Mucosa of descending colon (tissue), 1 donor: ENCODE measurements around a stretch of chr7.

DNA sequence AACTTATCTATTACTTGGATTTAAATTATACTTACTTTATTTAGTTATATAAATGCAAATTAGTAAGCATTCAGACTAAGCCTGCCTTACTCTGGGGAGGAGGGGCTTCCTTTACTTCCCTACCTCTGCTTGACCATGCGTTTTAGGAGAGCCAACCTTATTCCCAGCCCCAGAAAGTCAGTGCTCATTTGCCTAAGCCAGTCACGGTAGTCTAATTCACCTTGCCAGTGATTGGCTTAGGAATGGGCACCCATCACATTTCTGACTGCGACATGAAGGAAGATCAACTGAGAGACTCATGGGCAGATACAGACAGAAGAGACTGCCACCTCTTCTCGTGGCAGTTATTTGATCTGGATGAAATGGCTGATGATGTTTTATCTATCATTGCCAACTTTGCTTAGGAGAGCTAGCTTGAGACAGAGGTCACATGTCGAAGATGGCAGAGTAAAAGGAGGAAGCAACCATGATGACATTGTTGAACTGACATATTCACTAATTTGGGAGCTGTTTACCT, 29.4 kb downstream of the RPA3 start:
- PRO-cap: no peak

GRCh38 chr7:7705731-7706360, 12.6 kb downstream of the RPA3 start:
- PRO-cap: no peak

DNA sequence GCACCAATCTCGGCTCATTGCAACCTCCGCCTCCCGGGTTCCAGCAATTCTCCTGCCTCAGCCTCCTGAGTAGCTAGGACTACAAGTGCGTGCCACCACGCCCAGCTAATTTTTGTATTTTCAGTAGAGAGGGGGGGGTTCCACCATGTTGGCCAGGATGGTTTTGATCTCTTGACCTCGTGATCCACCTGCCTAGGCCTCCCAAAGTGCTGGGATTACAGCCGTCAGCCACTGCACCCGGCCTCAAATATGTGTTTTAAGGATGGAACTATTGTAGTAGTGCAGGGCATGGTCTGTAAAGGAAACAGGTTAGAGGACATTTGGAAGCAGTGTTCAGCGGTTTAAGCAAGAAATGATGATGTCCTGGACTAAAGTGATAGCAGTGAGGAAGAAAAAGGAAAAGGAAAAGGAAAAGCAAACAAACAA, 12.7 kb upstream of the RPA3 start:
- PRO-cap: no peak

- PRO-cap: no peak
Observed at GRCh38 chr7:7857076-7857580, 111.5 kb upstream of the GLCCI1 start.

DNA sequence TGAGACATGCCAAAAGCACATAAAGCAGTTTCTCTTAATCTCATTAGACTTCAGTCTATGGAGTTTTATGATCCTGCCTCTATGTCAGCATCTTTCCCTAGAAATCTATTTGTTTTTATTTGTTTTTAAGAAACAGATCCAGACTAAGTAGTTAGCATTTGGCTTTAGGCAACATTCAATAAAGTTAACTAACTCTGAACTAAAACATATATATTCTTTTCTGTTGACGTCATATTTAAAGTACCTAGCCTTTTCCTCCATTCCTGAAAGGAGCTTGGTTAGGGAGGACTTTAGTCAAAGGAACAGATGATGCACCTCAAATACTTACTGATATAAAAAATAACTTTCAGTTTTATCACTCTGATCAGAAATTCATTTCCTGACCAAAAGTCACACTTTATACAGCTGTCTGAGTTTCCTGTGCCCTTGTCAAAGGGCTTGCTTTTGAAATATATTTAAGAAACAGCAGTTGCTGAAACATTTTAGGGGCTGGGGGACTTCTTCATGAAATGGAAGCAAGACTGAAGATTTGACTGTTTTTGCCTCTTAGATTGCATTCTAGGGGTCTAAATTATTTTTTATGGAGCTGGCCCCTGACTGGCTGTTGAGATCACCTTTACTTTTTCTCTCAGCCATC, 46.5 kb downstream of the GLCCI1 start:
- PRO-cap: no peak

DNA sequence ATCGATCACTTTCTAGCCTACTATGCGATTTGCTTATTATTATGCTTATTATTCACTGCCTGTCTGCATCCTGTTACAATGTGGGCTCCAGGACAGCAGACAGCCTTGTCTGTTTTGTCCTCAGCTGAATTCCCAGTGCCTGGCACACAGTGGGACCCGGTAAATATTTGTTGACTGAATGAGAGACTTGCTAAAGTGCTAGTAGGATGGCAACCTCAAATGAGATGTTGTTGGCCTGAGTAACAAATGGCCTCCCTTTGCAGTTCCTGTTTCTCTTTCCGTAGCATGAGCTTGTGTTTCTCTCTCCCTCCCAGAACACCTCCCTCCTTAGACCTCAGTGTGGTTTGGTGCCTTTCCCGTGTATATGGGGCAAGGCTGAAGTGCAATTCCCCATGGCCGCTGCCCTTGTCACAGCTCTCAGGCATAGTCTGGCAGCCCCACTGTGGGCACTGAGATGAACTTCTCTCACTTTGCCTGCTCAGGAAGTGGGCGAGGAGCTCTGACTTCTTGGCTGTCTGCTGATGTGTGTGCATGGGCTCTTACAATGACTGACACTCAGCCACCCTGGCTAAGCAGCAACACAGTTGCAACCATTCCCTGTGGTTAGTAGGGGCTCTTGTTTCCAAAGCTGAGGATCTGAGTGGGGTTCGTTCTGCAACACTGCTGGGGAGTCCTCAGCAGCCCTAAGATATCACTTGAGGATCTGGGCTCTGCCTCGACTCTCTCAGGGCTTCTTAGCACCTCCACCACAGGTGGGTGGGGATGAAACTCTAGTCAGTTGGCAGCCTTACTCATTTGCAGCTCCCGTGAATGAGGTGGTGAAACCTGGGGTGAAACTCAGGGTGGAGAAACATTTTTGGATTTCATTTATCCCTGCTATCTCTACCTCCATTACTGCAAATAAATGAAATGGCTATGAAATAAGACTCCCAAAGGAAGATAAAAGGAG, 136.1 kb downstream of the ICA1 start:
- PRO-cap: no peak

DNA sequence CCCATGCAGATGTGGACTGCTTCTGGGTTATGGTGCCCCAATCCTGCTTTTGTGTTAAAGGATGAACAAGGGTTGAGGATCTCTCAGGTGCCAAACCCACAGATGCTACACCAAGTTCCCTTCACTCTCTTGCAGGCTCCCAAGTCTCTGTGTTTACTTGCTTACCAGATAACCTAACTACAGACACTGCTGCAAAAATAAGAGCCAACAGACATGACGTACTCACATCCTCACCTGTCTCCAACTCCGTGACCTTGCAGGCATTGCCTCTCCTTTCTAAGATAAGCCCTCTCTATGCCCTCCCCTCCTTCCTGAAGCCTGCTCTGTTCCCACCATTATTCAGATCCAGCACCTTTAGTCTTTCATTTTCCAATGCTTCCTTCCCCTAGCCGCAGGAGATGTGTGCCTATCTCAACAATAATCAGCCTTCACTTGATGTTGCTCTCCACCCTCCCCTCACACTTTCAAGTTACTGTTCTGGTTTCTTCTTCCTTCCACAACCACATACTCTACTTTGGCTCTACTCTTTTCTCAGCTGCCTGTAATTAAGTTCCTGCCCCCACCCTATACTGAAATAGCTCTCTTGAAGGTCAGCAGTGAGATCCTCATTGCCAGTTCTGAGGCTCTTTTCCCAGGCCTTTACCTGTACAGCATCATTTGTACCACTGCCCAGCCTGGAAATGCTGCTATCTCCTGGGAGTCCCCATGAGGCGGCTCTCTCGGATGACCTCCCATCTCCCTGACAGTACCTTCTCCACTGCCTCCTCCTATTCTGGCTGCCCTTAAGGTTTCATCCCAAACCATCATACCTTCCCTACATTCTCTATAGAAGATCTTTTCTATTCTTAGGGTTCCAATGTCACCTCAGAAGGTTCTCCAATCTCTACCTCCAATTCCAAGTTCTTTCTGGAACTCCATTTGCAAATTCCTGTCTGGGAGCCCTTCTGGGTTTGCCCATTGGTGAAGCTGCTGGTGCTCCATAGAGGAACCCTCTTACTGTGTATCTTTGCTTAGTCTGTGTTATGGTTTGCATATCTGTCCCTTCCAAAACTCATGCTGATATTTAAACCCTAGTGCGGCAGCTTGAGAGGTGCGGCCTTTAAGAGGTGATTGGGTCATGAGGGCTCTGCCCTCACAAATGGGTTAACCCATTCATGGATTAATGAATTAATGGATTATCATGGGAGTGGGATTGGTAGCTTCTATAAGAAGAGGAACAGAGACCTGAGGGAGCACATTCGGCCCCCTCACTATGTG, 129.6 kb downstream of the ICA1 start:
- PRO-cap: no peak

DNA sequence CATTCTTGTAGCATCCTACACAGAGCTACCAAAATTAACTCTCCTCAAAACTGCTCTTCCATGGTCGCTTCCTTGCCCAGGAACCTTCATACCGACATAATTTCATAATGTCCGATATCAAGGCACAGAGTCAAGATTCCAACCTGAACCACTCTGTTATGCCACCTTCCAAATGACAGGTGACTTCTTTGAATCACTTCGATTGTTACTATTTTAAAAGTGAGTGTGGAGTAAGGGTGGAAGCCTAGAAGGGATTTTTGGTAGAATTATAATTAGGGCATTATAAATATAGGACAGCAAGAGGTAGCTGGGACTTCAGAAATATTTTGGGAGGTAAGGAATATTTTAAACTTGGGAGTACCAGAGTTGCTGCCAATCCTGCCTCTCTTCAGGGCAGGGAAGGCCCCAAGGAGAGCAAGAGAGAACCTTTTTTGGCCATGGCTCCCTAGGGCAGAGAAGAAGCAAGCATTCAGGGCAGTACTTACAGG, 73.6 kb downstream of the ICA1 start:
- PRO-cap: no peak

DNA sequence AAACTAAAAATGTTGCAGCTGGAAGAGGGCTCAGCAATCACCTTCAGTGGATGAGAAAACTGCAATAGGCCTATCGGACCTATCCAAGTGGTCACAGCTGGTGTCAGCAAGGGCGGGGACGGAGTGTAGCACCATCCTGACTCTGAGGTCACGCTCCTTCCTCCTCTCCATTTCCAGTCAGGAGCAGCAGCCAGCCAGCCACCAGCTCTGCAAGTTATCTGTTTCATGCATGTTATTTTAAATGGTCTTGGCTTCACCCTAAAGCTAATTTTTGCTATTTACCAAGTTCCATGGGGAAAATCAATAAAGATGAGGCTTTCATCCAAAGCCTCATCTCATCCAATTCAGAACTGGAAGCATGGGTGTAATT, 49.4 kb downstream of the ICA1 start:
- PRO-cap: no peak

DNA sequence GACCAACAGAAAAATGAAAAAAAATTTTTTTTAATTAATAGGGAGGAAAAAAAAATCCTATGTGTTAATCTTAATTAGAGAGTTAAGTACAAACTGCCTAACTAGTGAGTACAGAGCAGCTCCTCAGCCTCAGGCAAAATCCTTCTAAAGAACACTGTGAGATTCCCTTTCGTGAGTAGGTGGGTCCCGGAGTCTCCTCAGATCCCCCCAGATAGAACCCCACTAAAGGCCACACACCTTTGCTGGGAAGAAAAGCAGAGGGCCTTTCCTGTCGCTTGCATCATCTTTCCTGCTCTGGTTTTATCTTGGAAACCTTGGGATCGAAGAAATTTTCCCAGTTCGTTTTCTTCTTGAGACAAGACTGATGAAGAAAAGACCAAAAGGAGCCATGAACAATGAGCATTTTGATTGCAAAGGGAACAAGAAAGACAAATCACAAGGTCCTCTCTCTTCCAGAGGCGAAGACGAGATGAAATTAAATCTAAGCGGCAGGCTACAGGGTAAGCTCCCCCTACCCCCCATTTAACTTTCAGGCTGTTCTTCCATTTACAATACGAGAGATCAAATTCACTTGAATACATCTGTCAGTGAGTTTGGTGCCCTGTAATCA, 40.8 kb downstream of the ICA1 start:
- PRO-cap: no peak

DNA sequence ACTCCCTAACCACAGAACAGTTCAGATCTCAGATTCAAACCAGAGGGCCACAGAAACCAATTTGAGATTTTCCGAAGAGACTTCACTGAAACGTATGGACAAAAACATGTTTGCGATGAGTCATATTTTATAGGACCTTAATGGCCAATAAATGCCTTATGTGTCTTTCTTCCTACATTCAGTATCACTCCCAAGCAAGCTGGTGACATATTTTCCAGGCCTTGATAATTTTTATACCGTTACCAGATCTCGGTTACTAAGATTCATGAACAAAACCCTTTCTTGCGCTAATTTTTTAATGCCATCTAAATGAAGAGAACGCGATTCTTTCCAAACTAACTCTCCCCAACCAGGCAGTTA, 1.1 kb downstream of the ICA1 start:
- PRO-cap: unidirectional peak, plus-strand start at position 177 of the sequence

DNA sequence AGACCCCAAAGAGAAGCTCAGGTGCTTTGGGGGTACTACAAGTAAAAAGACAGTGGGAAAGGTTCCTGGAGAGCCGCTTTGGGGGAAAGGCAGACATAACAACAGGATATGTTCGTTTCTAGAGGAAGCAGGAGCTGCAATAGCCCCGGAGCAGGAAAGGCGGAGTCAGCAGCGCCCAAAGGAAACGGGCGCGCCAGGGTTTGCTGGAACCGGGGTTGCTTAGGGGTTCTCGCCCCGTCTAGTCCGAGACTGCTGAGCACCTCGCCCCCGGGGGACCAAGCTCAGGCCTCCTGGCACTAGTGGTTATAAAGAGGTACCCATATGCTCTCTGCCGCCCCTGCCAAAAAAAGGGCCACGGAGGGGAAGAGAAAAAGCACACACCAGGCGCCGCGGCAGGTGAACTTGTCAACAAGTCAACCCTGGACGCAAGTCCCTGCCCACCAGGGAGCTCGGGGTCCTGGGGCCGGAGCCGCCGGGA, 672 bp downstream of the ICA1 start:
- PRO-cap: bidirectional peak, plus-strand start at position 142 of the sequence, minus-strand start at position 110 of the sequence

DNA sequence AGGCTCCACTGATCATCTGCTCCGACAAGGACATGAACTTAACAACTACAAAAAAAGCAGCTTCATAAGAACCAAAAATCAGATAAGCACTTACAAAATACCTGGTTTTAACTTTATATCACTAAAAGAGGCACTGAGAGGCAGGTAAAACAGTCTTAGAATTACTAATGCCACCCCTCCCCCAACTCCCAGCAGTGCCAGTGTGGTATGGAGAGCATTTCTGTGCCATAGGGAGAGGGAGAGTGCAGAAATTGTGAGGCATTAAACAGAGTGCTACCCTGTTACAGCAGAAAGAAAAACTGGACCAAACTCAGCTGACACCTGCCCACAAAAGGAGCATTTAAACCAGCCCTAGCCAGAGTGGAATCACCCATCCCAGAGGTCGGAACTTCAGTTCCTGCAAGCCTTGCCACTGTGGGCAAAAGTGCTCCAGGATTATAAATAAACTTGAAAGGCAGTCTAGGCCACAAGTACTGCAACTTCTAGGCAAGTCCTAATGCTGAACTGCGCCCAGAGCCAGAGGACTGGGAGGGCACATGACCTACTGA, 1050.7 kb downstream of the NDUFA4 start:
- PRO-cap: no peak

DNA sequence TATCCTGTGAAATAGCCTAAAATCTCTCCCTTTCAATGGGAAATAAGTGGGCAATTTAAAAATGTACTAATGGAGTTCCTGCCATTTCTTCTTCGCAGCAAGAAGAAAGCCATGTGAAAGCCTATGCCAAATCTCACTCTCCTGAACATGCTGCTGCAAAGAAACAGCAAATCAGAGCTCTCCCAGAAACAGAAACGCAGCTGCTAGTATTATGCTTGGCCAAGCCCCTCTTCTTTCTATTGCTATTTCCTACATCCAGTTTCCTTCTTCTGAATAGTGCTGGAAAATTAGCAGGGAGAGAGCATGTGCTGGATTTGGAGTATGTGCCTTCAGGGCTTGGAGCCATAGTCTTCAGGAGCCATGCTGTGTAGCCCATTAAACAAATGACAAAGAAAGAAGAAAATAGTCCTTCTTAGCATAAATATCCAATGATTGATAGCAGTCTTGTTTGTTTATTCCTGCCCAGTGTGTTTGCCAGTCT, 818.3 kb downstream of the NDUFA4 start:
- PRO-cap: no peak

- PRO-cap: no peak
Observed at GRCh38 chr7:10718720-10718919, 221.3 kb downstream of the NDUFA4 start.

GRCh38 chr7:11472655-11473026, 359.4 kb downstream of the THSD7A start:
- PRO-cap: no peak

DNA sequence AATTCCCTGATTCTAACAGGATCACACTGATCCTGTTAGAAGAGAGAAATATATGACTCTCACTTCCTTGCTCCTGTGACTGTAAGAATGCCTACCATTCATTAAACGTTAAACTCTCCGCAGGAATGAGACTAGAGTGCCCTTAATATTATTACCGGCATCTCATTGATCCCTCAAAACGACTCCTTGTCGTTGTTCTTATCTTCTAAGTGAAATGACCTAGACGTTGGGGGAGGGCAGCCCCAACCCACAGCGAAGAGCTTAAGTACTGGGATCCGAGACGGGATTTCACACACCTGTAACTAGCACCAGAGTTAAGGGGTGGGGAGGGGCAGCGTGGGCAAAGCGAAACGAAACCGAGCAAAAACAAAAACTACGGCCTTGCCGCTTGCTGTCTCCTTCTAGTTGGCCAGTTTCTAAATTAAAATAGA, 650 bp upstream of the TMEM106B start:
- PRO-cap: no peak

- PRO-cap: no peak
Observed at GRCh38 chr7:12424028-12424632, 20.5 kb upstream of the VWDE start.

DNA sequence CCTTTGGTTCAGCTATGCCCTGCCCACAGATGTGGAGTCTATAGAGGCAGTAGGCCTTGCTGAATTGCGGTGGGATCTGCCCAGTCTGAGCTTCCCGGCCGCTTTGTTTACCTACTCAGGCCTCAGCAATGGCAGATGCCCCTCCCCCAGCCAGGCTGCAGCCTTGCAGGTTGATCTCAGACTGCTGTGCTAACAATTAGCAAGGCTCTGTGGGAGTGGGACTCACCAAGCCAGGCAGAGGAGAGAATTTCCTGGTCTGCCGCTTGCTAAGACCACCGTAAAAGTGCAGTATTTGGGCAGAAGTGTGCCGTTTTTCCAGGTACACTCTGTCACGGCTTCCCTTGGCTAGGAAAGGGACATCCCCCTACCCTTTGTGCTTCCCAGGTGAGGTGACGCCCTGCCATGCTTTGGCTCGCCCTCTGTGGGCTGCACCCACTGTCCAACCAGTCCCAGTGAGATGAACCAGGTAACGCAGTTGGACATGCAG, 28.3 kb upstream of the VWDE start:
- PRO-cap: no peak

GRCh38 chr7:13017215-13017930, 329.9 kb downstream of the ARL4A start:
- PRO-cap: no peak